GM06990 (cell line): ENCODE measurements around the genes CHRNA1, HOXD12, TTC30B and PRKRA.

GRCh38 chr2:174667279-174668149, 69.9 kb upstream of the WIPF1 start:
- RRBS, result 39% methylated on average over 2 of the region's 9 CpGs

- RRBS, result no CpG with 5 or more reads among the region's 4 CpGs
Measured at GRCh38 chr2:174764348-174764690, at the start of gene CHRNA1. CHRNA1 (minus strand) TSS chr2:174764472.

DNA sequence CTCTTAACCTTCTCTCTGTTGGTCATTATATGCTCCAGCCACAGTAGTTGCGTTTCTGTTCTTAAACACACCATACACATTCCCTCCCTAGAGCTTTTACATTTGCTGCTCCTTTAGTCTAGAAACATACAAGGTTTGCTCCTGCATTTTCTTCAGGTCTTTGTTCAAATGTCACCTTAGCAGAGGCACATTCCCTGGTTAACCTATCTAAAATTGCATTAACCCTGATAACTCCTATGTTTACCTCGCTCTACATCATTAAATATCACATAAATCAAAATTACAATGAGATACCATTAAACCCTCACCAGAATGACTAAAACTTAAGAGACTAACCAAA, 40.4 kb downstream of the ATF2 start:
- RRBS, result no CpG with 5 or more reads among the region's 2 CpGs

DNA sequence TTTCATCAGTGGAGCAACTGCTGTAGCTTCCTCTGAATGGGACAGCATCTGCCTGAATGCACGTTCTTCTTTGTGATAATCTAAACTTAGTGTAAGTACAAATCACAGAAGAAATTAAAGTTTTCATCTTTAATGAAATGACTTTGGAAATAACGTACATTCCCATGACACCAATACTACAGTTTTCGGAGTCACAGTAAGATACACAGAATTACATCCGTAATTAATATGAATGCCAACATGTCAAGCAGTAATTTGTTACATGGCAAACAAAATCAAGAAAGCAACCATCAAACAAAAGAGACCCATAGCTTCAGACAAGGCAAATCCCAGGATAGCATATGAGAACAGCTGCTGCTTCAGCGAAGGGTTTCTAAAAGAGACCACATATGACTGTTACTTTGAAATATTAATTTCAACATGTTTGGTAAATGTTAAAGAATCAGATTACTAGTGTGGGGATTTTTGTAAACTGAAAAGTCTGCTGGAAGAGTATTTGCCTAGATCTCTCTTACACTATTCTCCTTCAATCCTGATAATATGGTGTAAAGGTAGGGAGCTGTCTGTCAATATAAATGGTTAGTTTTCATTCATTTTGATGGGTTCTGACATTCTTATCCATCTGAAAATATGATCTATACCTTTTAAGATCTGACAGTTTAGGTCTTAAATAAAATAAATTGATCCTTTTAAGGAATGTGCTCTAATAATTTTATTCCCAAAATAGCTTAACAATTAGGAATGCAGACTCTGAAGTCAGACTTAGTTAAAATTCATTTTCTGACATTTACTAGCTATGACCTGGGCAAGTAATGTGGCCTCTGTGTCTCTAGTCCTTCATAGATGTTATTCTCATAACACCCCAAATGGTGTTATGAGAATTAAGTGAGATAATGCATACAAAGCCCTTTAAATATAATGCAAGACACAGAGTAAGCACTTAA, 3.2 kb downstream of the ATP5MC3 start:
- RRBS, result no CpG with 5 or more reads among the region's 5 CpGs

GRCh38 chr2:176099250-176100309, at the start of gene HOXD12:
HOXD12 (plus strand) TSS chr2:176099795.
- RRBS, result 55% methylated on average over 21 of the region's 81 CpGs

DNA sequence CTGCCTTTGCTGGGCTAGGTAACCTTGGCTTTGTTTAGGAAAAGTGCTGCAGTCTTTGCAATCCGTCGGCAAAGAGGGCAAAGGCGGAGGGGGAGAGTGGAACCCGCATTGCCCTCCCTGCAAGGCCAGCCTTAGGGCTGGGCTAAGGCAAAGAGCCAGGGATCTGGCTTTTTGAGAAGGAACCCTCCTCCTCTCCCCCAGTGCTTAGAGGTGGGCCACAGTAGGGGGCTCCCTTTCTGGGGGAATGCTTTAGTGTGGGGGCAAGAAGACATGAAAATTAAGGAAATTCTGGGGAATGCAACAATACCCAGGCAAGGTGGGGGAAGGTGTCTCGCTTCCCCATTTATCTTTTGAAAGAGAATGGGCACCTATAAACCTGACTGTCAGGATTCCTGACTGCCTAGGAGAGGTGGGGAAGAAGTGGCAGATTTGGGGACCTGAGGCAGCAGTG, 1.5 kb downstream of the HOXD10 start:
- RRBS, result no CpG with 5 or more reads among the region's 5 CpGs

- RRBS, result no CpG with 5 or more reads among the region's 2 CpGs
Measured at GRCh38 chr2:176271539-176272265, 2.5 kb downstream of the MTX2 start.

GRCh38 chr2:176781578-176782046, 431.0 kb upstream of the HNRNPA3 start:
- RRBS, result no CpG with 5 or more reads among the region's 3 CpGs

- RRBS, result no CpG with 5 or more reads among the region's 3 CpGs
Measured at GRCh38 chr2:176891854-176892516, 320.6 kb upstream of the HNRNPA3 start.

DNA sequence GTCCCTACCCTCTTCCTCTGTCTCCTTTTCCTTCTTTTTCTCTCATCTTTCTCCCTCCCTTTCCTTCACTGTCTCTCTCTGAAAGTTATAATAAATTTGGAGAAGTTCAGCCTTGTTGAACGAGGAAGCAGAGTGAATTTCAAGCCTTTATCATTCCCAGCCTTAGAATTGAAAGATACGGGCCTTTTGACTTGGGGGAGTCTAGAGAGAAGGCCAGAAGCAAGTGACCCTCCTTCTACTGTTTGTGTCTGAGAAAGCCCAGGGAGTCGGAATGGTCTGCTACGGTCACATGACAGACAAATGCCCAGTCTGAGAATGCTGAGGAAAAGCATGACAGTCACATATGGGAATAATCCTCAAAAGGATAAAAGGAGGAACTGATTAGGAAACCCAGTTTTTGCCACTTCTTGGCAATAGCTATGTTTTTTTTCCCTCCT, 38.2 kb upstream of the HNRNPA3 start:
- RRBS, result no CpG with 5 or more reads among the region's 4 CpGs

GRCh38 chr2:177242166-177243104, 22.1 kb downstream of the NFE2L2 start:
- RRBS, result no CpG with 5 or more reads among the region's 5 CpGs

DNA sequence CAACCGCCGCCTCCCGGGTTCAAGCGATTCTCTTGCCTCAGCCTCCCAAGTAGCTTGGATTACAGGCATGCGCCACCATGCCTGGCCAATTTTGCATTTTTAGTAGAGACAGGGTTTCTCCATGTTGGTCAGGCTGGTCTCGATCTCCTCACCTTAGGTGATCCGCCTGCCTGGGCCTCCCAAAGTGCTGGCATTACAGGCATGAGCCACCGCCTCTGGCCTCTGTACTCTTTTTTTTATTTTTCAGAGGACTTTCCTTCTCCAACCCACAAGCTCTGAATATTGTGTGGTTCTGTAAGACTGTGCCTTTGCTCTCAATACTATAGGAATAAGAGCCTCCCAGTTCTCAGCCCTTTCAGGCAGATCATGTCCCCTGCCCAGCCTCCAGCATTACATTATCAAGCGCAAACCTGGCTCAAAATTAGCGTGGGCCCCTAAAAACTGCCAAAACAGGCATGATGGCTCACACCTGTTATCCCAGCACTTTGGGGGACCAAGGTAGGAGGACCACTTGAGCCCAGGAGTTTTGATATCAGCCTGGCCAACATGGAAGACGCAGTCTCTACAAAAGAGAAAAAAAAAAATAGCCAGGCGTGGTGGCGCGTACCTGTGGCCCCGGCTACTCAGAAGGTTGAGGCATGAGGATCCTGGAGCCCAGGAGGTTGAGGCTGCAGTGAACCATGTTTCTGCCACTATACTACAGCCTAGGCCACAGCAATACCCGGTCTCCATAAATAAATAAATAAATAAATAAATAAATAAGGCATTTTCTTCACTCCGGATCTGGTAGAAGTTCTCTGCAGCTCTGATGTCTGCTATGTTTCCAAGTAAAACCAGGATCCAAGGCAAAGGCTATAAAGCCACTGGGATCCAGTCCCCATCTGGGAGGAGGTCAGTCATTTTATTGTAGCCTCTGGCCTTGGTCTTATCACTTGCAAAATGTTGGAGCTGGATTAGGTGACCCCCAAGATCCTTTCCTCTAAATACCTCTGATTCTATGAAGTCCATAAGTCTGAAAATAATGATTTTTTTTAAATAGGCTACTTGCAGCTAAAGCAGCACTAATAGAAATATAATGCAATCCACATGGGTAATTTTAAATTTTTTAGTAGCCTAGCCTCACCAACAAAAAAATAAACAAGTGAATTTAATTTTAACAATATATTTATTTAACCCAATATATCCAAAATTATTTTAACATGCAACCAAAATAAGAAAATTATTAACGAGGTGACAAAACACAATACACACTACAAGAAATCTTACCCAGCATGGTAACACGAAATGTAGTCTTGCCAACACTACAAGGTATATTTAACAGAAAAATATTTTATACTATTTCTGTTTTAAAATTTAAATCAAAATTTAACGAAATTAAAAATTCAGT, 15.5 kb downstream of the NFE2L2 start:
- RRBS, result 100% methylated on average over 2 of the region's 20 CpGs

GRCh38 chr2:177254410-177254865, 10.1 kb downstream of the NFE2L2 start:
- RRBS, result no CpG with 5 or more reads among the region's 7 CpGs

GRCh38 chr2:177257775-177258868, 6.4 kb downstream of the NFE2L2 start:
- RRBS, result no CpG with 5 or more reads among the region's 5 CpGs

GRCh38 chr2:177323064-177323399, 58.5 kb upstream of the NFE2L2 start:
- RRBS, result no CpG with 5 or more reads among the region's 3 CpGs

GRCh38 chr2:177552205-177553288, at the start of gene TTC30B:
TTC30B (minus strand) TSS chr2:177552796.
- RRBS, result 4% methylated on average over 25 of the region's 77 CpGs

DNA sequence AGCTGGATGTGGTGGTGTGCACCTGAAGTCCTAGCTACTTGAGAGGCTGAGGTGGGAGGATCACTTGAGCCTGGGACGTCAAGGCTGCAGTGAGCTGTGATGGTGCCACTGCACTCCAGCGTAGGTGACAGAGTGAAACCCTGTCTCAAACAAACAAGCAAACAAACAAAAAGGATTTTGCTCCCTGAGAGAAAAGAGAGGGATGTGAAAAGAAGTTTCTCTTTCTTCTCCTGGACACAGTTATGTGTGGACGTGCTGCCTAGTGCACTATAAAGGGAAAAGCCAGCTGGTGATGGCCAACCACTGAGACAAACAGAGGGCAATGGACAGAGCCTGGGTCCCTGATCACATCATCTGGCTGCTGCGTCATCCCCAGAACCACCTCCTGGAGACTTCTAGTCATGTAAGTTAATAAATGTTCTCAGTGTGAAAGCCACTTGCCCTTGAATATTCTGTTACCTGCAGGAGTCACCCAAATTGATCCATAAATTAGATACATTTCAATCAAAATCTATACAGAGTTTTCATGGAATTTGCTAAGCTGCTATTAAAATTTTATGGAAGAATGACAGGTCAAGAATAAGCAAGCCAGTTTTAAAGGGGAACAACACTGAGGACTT, 184.9 kb downstream of the PDE11A start:
- RRBS, result no CpG with 5 or more reads among the region's 4 CpGs

- RRBS, result no CpG with 5 or more reads among the region's 6 CpGs
Measured at GRCh38 chr2:177972927-177973148, 99.7 kb downstream of the PDE11A start.

GRCh38 chr2:178277524-178278344, 83.4 kb downstream of the OSBPL6 start:
- RRBS, result no CpG with 5 or more reads among the region's 8 CpGs

GRCh38 chr2:178450837-178451230, at the start of gene PRKRA:
PRKRA (minus strand) TSS chr2:178451175.
- RRBS, result 2% methylated on average over 15 of the region's 44 CpGs